Trachea (tissue), 1 donor: Measurements from ENCODE around the gene CDH12.

DNA sequence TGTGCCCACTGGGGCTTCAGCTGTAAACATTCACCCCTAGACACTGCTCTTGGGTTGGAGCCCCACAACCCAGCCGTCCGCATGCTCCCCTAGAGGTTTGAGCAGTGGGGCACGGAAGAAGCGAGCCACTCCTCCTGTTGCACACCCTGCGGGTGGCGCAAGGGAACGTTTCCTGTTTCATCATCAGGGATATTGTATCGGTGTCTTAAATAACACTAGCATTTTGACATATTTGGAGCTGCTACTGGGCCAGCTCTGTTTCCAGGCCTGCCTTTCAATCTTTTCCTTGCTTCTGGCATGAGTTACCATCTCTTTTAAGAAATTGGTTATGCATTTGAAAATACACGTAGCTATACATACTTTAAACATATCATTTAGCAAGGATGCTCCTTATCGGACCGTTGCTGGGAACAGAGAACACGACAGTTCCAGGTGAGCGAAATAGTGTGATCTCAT lies 48.0 kb downstream of the H3Y2 start:
- PRO-cap = no peak

- PRO-cap = no peak
Measured at GRCh38 chr5:18125413-18125616, 469.7 kb upstream of the H3Y1 start.

DNA sequence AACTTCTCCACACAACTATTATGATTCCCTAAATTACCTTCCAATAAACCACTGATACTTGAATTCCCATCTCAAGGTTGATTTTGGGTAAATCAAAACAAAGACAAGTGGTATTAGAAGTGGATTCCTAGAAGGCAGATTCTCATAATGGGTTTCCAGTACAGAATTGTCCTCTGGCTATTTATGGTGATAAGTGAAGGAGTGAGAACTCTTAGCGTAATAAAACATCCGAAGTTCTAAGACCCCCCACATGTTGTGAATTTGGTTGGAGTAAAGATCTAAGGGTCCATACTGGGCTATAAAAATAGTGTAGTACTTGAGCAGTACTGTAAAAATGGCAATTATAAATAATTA lies 627.5 kb upstream of the CDH18 start:
- PRO-cap = no peak

DNA sequence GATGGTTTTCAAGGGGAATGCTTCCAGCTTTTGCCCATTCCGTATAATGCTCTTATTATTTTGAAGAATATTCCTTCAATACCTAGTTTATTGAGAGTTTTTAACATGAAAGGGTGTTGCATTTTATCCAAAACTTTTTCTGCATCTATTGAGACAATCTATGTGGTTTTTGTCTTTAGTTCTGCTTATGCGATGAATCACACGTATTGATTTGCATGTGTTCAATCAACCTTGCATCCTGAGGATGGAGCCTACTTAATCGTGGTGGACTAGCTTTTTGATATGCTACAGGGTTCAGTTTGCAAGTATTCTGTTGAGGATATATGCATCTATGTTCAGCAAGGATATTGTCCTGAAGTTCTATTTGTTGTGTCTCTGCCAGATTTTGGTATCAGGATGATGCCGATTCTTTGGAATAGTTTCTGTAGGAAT lies 1070.3 kb upstream of the CDH18 start:
- PRO-cap = no peak

- PRO-cap = no peak
Measured at GRCh38 chr5:22212606-22213006, 640.5 kb downstream of the CDH12 start.

DNA sequence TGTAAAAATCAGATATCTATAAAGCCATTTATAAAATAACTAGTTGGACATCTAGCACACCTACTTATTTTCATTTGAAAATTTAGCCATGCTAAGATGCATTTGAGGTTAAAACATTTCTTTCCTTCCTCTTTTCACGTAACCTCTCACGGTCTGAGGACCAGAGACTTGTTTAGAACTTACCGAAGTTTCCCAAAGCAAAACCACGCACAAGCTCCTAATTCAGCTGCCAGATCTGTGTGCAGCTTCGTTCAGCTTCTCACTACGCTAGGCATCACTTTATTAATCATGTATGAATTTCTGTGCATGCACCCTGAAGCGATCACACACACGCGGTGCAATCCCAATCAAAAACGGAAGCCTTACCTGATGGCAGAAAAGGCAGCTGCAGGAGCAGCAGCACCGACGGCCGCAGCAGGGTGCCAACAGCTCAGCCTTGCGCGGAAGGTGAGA lies 426 bp downstream of the CDH12 start:
- PRO-cap = no peak

- PRO-cap = no peak
Measured at GRCh38 chr5:22853145-22853675, at the start of gene CDH12. Gene CDH12, minus strand, starts transcription at chr5:22853344.

DNA sequence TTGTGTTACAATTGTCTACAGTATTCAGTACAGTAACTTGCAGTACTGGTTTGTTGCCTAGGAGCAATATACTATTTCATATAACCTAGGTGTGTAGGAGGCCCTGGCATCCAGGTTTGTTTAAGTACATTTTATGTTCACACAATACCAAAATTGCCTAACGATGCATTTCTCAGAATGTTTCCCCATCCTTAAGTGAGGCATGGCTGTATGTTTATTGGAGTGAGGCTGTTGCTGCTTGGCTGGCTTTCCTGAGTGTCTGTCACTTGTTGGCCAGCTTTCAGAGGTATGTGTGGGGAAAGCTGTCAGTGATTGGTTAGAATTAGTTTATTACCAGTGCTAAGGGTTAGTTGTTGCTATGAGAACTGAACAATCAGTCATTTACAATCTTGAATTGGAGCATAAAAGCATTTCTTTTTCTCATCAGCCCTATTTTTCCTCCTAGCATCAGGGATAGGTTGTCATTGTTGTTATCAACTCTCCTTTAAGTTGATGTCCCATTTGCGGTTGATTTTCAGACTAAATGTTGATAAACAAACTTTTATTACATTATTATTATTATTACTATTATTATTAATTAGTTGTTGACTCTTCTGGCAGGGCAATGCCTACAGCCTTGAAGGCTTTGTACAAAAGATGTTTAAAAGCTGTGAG lies 154.2 kb upstream of the CDH12 start:
- PRO-cap = no peak

DNA sequence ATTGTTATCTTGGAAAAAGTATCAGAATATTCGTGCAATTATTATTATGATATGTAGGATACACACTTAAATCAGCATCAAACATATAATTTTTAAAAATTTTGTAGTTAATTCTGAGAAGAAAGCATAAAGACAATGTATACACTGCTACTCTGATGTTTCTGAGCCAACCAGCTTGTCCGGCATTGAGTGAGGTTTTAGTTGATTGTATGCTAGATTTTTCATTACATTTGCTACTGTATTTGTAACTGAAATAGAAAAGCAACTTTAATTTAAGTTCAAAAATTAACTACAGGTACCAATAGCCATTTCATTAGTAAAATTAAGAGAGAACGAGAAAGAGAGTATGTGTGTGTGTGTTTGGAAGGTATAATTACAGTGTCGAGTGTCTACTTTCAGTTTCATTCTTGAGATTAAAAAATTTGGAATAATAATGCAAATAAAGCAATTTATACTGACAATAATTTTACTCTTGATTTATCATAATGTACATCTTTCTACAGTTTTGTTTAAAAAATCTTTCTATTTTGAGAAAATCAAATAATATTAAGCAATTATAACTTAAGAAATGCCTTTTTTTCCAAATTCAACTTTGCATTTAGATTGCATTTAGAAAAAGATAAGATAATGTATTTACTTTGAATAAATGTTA lies 160.4 kb upstream of the CDH12 start:
- PRO-cap = no peak

DNA sequence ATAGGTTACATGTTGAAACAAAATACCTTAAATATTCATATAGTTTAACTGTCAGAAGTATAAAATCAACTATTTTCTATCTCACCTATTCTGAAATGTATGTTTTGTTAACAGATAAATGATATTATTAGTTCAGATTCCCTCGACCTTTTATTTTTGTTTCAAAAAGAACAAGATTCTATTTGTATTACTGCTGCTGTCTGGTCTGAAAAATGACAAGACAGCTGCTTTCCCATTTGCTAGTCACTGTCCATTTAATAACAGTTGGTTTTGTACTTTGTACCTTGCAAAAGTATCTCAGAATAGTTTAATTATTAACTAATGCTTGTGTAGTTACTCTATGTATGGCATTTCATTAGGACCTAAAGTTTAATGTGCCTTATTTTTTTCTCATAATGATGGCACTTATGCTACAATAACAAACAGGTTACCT lies 134.4 kb downstream of the CDH10 start:
- PRO-cap = no peak

DNA sequence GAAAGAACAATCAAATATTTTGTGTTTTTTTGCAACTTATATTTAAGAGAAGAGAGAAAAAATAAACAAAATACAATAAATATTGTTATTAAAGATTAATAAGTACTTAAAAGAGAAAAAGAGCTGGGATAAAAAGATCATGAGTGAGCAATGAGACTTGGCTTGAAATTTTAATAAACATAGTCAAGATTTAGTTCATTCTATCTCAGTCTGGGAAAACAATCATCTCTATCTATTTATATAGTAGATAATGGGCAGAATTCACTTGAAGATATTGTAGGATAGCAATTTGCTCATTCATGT lies 669.3 kb downstream of the CDH9 start:
- PRO-cap = no peak

DNA sequence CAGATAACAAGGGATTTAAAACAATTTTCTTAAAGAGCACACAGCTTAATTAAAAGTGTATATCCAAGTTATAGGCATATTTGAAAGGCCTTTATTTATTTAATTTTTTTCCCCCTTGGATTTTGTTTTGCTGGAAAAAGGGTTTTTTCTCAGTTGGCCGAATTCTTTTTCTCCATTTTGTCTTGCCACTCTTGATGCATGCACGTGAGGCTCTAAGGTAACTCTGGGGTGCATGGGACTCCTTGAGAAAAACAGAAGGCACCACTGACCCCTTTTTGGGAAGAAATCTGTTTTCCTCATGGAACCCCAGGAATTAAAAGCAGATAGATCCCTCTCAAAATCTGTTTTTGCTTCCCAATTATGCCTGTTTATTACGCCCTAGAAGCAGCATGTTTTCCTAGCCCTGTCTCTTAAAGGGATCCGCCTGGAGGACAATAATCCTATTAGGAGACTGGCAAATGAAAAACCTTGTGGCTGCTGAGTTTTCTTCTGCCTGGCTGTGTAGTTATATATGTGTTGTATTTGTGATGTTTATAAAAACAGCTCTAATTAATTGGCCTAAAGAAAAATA lies 435.0 kb upstream of the CDH9 start:
- PRO-cap = no peak

- PRO-cap = no peak
Measured at GRCh38 chr5:27743234-27743759, 704.9 kb upstream of the CDH9 start.

DNA sequence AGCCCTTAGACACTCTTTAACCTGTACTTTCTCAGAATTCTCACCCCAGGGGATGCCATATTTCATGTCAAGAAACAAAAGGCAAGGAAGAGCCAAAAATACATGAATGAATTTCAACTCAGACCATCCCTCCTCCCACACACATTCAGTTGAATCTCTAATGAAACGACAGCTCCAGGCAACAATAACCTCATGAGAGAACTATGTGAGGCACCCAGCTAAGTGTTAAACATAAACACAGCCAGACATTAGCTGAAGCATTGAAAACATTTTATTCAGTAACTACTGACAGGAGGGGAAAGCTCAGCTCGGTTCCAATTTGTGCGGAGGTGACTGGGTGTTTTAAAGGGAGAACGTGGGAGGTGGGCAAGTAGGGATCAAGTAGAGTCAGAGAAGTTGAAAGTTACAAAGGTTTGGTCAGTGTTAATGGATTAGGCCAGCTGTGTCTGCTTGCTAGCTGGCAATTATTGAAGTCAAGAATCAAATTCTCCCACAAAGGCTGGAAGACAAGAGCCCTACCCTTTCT lies 1359.2 kb upstream of the CDH9 start:
- PRO-cap = no peak

- PRO-cap = no peak
Measured at GRCh38 chr5:29143127-29143797, 2050.2 kb upstream of the CDH6 start.

DNA sequence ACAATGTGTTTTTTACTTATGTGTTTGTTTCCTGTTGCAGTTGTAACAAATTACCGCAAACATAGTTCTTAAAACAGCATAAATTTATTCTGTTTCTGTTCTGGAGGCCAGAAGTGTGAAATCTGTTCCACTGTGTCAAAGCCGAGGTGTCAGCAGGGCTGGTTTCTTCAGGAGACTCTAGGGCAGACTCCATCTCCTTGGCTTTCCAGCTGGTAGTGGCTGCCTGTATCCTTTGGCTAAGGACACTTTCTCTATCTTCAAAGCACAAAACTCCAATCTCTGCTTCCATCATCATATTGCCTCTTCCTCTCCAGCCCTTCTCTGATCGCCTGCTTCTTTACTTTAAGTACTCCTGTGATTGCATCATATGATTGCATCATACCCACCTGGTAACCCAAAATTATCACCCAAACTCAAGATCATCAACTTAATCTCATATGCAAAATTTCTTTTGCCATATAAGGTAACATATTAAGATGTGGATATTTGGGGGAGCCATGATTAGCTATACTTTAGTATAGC lies 1092.7 kb upstream of the CDH6 start:
- PRO-cap = no peak

- PRO-cap = no peak
Measured at GRCh38 chr5:31192385-31192698, 1.1 kb upstream of the CDH6 start.

GRCh38 chr5:31854163-31855273 lies 215.6 kb downstream of the PDZD2 start:
- PRO-cap = bidirectional peak, plus-strand start at chr5:31854569, minus-strand start at chr5:31854405; unidirectional peak, plus-strand start at chr5:31854974

DNA sequence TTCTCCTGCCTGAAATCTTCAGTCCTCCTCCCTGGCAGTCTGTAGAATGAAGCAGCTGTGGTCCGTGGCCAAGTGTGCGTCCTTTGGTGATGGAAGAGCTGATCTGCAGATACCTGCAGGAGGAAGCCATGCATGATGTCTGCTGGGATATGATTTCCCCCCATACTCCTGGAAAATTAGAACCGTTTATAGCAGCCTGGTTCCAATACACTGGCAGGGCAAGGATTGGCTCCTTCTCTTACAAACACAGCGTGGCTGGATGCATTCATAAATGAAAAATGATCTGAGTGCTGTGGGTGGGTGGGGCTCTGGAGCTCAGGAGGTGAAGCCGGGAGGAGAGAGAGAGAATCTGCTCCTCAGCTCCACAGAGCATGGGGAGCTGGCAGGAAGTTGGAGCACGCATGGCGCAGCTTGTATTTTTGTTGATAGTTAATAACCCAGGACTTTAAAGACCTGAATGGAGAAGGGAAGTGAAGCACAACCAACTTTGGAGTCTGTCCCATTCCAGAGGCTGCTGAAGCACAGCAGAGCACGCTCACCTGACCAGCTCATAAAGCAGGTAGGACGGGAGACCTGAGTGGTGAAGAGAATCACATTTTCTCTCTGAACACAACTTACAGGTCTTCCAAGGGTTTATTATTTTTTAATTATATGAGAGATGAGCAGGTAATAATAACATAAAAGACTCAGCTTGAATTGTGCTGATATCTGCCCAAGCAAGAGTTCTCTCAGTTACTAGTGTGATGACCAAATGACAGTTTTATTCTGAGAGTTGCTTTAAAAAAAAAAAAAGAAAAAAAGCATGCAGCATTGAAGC lies 238.1 kb downstream of the GOLPH3 start:
- PRO-cap = no peak

DNA sequence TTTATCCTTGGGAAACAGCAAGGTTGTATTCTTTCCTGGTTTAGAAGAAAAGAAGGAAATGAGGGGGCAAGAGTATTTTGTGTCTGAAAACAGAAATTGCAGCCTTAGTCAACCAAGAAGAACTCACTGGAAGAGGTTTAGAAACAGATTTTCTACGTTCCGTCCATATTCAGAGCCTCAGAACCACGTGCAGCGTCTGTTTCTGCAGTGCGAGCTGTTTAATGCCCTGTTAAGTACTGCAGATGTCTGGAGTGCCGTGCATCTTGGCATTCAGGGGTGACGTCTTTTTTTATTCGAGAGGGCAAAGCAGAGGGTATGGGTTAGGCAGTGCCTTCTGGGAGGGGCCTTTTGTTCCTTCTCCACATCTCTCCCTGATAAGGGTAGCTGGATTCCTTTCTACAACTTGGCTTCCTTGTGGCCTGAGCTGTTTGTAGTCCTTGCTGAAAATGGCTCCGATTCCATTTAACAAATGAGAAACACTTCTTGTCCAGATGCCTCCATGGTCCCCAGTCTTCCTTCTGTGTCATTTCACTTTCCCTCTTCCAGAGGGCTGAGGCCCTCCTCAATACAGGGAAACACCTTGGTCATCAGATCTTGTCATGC lies 75.0 kb downstream of the GOLPH3 start:
- PRO-cap = no peak